Colic lymph node (tissue), 1 donor: ENCODE measurements around the genes TIA1, EXOC6B and DUSP11.

GRCh38 chr2:70086883-70087252, 409 bp upstream of the PCBP1 start:
- PRO-cap: bidirectional peak, plus-strand start at chr2:70087118, minus-strand start at chr2:70086946

- PRO-cap: no peak
These were observed 15.2 kb downstream of the PCBP1 start for GRCh38 chr2:70102374-70103009.

- PRO-cap: no peak
These were observed 2.3 kb downstream of the C2orf42 start for GRCh38 chr2:70188414-70188991.

GRCh38 chr2:70247727-70248931, at the start of gene TIA1:
Gene TIA1, minus strand, starts transcription at chr2:70248628.
- PRO-cap: bidirectional peak, plus-strand start at chr2:70248783, minus-strand start at chr2:70248660

DNA sequence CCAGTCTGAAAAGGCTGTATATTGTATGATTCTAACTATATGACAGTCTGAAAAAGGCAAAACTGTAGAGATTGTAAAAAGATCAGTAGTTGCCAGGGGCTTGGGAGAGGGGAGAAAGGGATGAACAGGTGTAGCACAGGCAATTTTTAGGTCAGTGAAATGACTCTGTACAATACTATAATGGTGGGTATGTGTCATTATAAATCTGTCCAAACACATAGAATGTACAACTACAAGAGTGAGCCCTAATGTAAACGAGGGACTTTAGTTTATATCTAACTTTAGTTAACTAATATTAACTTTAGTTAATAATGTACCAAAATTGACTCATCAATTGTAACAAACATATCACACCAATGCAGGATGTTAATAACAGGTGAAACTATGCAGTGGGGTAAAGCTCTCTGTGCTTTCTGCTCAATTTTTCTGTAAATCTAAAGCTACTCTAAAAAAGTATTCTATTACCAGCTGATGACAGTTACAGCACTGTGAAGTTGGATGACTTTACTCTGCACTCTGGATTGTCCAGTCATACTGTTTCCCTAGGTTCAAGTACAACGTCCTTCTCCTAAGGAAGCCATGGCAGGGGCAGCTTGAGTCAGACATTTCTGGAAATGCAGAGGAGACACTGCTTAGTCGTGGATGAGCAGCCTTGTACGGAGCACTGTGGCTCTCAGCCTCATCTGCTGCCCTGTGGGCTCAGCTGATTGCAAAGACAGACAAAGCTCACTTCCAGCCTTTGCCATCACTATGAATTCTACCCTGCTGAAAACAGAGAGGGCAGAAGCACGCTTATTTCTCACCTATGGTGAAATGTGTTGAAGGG, 26.1 kb downstream of the TGFA start:
- PRO-cap: no peak

DNA sequence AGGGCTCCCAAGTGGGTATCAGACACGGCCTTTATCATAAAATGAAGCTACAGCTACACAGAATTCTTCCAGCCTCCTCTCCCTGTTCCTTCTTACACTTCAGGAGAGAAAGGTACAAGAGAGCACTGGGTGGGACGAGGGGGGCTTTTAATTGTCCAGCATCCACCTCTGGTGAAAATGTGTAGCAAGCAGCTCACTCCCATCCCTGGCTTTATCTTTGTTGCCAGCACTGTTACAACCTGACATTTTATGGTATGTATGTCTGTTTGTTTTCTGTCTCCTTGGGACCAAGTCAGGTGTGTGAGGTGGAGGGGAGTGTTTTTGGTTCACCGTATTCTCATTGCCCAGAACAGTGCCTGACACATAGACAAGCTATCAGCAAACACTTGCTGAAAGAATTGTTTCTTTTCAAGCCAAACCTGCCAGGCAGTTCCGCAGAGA, 24.8 kb downstream of the TGFA start:
- PRO-cap: no peak

- PRO-cap: no peak
These were observed 50.6 kb downstream of the ADD2 start for GRCh38 chr2:70717314-70717893.

DNA sequence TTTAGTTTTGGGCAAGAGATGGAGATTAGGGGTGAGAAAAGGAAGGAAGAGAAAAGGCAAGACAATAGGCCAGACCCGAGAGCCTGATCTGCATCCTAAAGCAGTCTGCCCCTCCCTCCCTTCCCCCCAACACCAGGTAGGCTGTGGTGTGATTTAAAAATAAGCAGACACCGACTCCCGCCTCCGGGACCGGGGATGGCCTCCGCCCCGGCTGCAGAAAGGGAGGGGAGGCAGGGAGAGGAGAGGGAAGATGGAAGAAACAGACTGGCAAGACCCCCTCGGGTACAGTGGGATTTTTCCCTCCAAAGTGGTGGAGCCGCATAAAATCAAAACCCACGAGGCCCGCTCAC, 1.0 kb downstream of the ADD2 start:
- PRO-cap: no peak

DNA sequence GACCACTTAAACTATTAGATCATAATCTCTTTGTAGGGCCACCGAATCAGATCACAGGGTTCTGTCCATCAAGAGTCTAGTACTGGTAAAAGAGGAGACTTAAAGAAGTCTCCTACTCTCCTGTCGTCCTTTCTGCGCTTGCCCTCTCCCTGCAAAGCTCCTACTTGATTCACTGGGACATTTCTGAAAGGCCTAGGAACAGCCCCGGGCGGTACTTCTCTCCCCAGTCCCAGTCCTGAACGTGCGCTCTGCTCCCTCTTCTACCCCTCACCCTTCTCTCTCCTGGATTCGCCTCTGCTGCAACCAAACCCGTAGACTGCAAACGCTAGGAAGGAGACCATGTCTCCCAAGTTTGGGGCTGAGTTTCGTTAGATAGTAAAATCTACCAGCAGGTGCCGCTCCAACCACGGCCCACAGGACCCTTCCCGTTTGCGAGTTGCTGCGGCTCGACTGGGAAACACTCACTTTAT, 1.0 kb downstream of the FIGLA start:
- PRO-cap: unidirectional peak, plus-strand start at position 195 of the sequence

- PRO-cap: no peak
These were observed 28.6 kb upstream of the VAX2 start for GRCh38 chr2:70871673-70872300.

GRCh38 chr2:71401701-71402178, 64.8 kb upstream of the DYSF start:
- PRO-cap: no peak

- PRO-cap: no peak
These were observed 31.9 kb downstream of the DYSF start for GRCh38 chr2:71498464-71498799.

DNA sequence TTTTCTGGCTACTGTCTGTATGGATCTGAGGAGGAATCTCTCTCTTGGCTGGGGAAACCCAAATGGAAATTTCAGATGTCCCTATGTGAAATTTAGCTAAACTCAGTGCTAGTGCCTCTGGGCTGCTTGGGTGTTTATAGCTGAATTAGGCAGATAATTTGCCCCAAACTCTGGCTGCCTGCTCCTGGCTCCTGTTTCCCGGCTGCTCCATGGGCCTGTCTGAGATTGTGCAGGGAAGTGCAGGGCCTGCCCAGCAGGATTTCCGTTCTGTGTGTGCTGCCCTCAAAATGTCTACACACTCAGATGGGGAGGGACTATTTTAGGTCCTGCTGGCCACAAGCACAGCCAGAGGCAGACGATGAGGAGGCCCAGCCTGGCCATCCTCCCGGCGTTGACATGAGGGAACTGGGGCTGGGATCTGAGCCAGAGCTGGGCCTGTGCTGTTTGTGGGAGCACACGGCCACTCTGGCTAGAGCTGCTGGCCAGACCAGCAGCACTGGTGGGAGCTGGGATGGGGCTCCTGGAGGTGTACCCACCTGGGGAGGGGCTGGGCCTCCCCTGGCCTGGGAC, 148.4 kb downstream of the DYSF start:
- PRO-cap: unidirectional peak, minus-strand start at position 221 of the sequence

DNA sequence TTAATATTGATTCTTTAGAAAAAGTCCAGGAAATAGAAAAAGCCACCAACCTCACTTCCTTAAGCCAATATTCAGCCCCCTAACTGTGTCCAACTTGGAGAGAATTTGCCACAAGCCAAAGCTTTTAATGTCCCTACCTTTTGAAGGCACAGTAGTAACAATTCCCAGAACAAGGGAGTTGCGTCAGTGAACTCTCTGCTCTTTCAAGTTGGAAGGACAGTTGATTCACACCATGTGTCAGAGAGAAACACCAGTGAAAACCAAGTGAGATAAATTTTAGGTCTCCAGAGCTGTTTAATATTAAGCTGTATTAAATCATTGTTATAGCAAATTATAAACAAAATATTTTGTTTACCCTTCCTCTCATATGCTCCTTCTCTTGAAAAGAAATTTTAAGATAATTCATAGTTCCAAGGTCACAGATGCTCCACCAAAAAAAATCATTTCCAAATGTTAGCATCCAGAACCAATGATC, 66.0 kb downstream of the EXOC6B start:
- PRO-cap: no peak

GRCh38 chr2:72824980-72826360, at the start of gene EXOC6B:
Gene EXOC6B, minus strand, starts transcription at chr2:72826033.
- PRO-cap: bidirectional peak, plus-strand start at chr2:72825824, minus-strand start at chr2:72825829; unidirectional peak, minus-strand start at chr2:72826015

DNA sequence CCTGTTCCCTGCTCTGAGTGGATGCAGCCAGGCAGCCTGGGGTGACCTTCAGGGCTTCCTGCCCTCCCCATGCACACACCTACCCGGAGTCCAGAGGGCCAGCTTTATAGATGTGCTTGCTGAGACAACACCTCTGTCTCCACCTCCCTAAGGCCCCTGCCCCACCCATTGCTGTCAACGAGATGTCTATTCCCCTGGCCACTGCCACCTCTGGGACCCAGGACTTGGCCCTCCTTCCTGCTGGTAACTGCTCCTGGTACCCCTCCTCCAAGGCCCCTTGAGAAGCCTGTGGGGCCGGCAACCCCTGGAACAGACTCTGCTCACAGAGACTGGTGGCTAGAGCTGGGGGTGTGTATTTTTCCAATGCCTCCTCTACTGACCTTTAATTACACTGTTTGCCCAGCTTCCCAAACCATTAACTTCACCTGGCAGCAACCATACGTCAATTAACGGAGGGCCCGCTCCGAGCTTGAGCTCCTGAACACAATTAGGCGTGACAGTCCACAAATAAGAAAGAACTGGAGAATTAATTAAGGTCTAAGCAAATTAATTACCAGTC, 66.3 kb downstream of the EMX1 start:
- PRO-cap: no peak

GRCh38 chr2:73058448-73059636, 12.7 kb downstream of the SFXN5 start:
- PRO-cap: no peak

GRCh38 chr2:73779083-73780562, at the start of gene DUSP11:
Gene DUSP11, minus strand, starts transcription at chr2:73780103.
- PRO-cap: bidirectional peak, plus-strand start at chr2:73780262, minus-strand start at chr2:73780103

- PRO-cap: no peak
These were observed 22.7 kb upstream of the ACTG2 start for GRCh38 chr2:73870075-73870600.

GRCh38 chr2:73894083-73894739, 1.4 kb downstream of the ACTG2 start:
- PRO-cap: no peak